Measurements from ENCODE around the genes ARID1A and KDF1.

DNA sequence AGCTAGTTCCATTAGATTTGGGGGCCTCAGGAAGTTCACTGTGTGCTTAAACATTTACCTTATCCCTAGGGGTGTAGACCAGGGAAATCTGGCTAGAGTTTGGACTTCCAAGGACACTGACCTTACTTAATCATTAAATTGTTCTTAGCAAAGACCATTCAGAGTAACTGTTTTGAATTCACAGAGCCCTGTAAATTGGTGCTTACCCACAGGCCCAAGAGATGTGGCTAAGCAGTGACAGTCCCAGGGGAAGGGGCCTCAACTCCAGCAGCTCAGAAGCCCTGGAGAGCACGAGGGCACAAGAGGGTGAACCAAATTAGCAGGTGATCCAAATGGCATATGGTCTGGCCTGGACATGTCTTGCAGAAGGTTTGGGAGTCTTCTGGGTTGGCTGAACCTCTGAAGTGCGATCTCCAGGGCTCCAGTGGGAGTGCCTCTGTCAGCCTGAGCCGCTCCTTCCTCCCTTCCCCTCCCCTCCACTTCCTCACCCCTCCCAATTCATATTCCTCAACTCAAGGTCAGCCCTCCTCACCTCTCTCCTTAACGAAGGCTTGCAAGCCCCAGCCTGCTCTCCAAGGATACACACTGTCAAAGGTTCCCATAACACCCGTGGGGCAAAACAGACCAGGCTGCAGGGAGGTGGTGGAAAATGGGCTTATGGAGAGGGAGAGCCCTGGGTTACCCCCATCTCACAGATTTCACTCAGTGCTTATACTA, 4.3 kb downstream of the PAQR7 start:
- RRBS: no CpG with 5 or more reads among the region's 5 CpGs

GRCh38 chr1:25905328-25906342, 584 bp downstream of the STMN1 start:
- RRBS: 3% methylated on average over 44 of the region's 99 CpGs

- RRBS: no CpG with 5 or more reads among the region's 8 CpGs
These were observed 3.2 kb downstream of the TRIM63 start for GRCh38 chr1:26064198-26064726.

- RRBS: no CpG with 5 or more reads among the region's 35 CpGs
These were observed 10.6 kb downstream of the CATSPER4 start for GRCh38 chr1:26200685-26201689.

- RRBS: no CpG with 5 or more reads among the region's 6 CpGs
These were observed 1.3 kb downstream of the SH3BGRL3 start for GRCh38 chr1:26280970-26281855.

GRCh38 chr1:26302724-26303458, 3.5 kb downstream of the UBXN11 start:
- RRBS: no CpG with 5 or more reads among the region's 10 CpGs

DNA sequence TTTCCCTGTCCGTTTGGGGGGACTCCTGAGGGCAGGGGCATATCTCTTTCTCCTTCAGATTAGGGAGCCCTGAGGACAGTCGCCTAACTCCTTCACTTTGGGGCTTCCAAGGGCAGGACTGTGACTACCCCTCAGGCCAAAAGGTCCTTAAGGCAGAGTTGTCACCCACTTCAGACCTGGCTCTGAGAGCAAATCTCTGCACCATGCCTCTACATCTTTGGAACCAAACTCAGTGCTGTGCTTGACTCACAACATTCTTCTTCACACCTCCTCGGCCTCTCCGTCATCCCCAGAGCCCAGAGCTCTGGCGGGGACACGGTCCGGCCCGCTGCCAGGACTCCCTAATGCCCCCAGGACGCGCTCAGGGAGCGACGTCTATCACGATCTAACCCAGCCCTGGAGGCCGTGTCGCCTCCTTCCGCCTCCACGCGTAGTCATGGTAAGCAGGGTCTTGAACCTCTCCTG, 366 bp downstream of the UBXN11 start:
- RRBS: no CpG with 5 or more reads among the region's 18 CpGs

- RRBS: 91% methylated on average over 4 of the region's 10 CpGs
These were observed 10.0 kb downstream of the CRYBG2 start for GRCh38 chr1:26344006-26344348.

GRCh38 chr1:26358577-26359462, 4.9 kb upstream of the CRYBG2 start:
- RRBS: no CpG with 5 or more reads among the region's 13 CpGs

DNA sequence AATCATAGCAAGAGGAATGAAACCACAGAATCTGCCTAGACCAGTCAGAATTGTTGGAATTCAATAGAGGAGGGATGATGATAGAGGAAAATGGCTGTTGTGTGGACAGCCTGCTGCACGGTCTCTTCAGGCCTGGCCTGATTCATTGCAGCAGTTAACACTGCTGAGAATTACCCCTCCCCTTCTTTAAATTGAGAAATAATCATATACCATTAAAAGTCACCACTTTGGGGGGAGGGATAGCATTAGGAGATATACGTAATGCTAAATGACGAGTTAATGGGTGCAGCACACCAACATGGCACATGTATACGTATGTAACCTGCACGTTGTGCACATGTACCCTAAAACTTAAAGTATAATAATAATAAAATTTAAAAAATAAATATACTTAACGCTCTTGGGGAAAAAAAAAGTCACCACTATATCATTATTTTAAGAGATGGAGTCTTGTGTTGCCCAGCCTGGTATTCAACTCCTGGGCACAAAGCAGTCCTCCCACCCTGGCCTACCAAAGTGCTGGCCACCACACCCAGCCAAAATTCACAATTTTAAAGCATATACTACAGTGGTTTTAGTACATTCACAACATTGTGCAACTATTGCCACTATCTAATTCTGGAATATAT, 5.7 kb downstream of the HMGN2 start:
- RRBS: no CpG with 5 or more reads among the region's 6 CpGs

- RRBS: 3% methylated on average over 42 of the region's 92 CpGs
These were observed at the start of gene ARID1A for GRCh38 chr1:26695843-26696602. ARID1A (plus strand) TSS chr1:26696015.

DNA sequence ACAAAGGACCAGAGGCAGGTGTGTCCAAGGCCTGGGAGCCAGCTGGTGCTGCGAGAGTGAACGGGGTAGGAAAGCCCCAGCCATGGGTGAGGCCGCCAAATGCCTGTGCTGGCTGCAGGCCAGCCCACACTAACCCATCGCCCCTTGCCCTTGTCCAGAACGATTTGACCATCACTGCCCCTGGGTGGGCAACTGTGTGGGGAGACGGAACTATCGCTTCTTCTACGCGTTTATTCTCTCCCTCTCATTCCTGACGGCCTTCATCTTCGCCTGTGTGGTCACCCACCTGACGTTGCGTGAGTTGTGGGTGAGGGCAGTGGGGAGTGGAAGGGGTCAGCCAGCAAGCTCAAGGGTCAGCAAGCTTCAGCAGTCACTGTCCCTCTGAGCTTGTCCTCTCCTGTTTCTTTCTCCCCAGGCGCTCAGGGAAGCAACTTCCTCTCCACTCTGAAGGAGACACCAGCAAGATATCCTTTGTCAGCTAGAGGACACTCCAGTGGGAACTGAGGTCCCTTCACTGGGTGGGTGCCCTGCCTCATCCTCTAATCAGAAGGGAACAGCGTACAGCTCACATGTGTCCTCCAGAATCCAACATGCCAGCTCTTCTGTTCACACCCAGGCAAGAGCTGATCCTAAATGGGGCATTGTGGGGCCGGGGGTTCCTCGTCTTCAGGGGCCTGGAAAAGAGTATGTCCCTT, 12.7 kb upstream of the SFN start:
- RRBS: no CpG with 5 or more reads among the region's 17 CpGs

DNA sequence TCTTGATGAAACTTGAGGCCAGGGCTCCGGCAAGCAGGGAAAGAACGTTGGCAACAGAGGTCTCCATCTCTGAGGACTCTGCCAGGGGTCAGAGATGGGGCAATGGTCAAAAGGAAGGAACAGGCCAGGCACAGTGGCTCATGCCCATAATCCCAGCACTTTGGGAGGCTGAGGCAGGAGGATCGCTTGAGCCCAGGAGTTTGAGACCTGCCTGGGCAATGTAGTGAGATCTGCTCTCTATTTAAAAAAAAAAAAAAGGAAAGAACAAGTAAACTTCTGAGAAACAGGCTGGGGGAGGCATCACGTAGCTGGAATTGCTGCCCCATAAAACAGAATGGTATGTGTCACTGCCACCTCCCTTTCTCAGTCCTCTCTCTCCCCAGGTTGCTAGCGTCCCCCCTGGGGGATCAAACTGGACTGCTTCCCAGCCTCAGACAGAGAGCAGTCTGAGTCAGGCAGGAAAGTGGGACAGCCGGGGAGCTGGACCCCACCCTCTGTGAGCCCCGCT, 1.3 kb upstream of the SFN start:
- RRBS: no CpG with 5 or more reads among the region's 7 CpGs

DNA sequence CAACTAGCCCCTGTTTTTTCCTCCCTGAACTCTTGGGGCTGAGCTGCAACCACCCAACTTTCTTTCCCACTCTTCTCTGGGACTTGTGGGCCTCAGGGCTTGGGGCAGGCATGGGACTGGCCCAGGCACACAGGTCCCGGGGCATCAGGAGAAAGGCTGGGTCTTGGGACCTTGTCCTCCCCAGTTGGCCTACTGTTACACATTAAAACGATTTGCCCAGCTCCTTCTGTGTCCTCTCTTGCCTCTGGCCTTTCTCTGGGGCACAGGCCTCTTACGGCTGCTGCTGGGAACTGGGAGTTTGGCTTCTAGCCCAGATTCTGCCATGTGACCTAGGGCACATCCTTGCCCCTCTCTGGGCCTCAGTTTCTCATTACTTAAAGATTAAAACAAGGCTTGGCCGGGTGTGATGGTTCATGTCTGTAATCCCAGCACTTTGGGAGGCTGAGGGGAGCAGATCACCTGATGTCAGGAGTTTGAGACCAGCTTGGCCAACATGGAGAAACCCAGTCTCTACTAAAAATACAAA, 14.0 kb downstream of the KDF1 start:
- RRBS: no CpG with 5 or more reads among the region's 4 CpGs

DNA sequence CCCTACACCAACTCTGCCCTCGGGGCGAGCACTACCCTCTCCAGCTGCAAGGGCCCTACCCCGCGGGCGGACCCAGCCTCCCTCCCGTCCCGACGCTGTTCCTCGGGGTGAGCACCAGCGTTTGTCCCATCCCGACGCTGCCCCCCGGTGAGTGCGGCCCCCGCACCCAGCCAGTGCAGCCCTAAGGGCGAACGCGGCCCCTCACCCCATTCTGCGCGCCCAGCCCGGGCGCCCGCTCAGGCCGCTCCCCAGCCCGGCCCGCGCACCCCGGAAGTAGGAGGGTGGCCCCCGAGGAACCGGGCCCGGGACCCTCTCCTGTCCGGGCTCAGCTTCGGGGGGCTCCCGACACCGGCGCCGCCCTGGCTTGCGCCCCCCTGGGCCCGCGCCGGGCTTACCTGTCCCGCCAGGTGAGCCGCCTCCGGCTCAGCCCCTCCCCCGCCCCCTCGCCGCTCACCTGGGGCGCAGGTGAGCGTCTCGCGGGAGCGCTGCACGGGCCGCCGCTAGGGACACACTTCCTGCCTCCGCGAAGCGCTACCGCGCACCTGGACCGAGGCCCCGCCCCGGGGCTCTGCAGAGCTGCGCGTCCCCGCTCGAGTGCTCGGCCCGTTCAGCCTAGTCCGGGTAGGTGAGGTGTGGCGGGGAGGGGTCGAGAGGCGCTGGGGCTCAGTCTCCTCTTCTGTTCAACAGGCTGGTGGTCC, at the start of gene KDF1:
Gene KDF1, minus strand, starts transcription at position 514 of the 698 bp plus-strand sequence.
- RRBS: 8% methylated on average over 25 of the region's 73 CpGs

GRCh38 chr1:26995134-26995645, 1.7 kb downstream of the TRNP1 start:
- RRBS: no CpG with 5 or more reads among the region's 5 CpGs

- RRBS: no CpG with 5 or more reads among the region's 10 CpGs
These were observed 22.3 kb downstream of the SLC9A1 start for GRCh38 chr1:27132435-27133123.

- RRBS: no CpG with 5 or more reads among the region's 19 CpGs
These were observed 1.1 kb downstream of the SLC9A1 start for GRCh38 chr1:27153811-27154234.

DNA sequence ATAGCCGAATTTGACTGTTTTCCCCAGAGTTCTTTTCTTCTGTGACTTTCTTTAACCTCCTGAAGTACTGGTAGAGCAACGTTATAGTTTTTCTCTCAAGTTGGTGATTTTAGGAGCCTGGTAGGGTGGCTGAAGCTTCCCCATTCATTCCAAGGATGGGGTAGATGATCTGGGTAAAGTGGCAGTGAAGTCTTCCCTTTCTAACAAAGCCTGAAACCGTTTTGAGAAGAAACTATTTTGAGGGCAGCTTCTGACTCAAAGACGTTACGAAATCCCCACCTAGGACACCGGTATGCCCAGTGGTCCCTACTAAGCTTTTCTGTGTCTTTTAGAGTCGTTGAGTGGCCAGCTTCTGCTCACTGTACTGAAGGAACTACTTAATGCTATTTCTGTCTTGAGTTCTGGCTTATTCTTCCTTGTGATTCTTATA, 1.3 kb downstream of the WDTC1 start:
- RRBS: no CpG with 5 or more reads among the region's 7 CpGs

- RRBS: no CpG with 5 or more reads among the region's 5 CpGs
These were observed 844 bp downstream of the TMEM222 start for GRCh38 chr1:27322805-27323209.

Data from HL-60 (cell line).